Epithelial cell of esophagus (primary cell): ENCODE measurements around the genes TIGAR, KCNA1 and PLEKHG6.

DNA sequence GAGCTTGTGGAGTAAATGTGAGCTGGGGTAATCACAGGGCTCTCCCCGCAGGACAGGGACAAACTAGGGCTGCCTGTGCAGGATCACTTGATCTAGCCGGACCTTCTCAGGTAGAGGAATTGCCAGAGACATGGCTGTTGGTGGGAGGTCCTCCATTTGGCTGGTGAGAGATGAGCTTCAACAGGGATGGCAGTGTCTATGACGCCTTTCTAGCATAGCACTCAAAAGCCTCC is 75.2 kb upstream of the PRMT8 start:
- RRBS, result no CpG with 5 or more reads among the region's 3 CpGs

DNA sequence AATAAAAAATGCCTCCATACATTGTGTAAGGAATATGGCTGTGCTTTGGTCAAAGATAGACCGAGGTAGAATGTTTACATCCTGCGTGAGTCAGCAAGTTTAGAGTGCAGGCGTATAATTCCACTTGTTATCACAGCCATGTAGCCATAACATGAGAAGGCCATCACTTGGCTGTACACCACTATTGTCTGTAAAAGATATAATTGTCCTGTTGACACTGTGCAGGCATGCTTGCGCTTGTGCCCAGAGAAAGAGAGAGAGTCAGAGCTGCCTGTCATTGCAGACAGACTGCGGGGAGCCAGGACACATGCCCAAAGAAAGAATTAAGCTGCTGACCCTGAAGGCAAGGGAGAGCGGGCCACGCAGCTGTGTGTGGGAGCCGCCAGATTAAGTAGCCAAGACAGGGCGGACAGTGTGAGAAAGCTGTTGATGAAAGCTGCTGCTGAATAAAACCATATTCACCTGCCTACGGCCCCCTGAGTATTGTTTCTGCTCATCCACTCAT is 68.3 kb downstream of the CRACR2A start:
- RRBS, result no CpG with 5 or more reads among the region's 10 CpGs

DNA sequence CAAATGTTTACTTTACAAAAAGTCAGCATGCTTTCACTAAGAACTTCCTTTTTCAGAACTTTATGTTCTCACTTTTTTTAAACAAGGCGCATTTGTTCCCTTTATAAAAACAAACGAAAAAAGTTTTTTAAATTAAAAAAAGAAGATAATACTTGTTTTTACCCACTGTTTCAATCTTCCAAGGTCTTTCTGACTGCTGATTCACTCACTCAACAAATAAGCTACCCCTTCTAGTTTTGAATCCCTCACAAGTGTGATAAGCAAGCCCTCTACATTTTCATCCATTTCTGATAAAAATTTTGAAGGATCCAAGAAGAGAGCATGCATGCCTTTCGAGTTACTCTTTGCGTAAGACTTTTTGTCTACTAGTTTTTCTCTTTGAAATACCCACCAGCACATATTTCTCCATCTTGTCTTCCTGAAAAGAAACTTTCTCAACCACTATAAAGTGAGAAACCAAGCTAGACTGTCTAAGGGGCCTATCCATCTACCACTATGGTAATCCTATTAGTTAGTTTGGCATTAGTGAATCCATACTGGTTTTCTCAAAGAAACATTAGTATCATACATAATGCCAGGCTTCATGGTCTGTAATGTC is 57.0 kb downstream of the PARP11 start:
- RRBS, result no CpG with 5 or more reads among the region's 4 CpGs

DNA sequence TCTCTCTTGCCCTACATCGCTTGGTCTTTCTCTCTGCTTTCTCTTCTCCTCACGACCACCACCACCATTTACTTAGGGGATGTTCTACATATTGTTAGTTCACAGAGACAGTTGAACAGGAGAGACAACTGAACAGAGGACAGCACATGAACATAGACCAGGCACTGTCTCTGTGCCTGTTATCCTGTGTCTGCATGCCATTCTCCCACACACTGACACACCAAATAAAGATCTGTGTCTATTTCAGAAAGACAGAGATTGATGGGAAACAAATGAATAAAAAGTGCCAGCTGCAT is 77.5 kb upstream of the PARP11 start:
- RRBS, result no CpG with 5 or more reads among the region's 2 CpGs

DNA sequence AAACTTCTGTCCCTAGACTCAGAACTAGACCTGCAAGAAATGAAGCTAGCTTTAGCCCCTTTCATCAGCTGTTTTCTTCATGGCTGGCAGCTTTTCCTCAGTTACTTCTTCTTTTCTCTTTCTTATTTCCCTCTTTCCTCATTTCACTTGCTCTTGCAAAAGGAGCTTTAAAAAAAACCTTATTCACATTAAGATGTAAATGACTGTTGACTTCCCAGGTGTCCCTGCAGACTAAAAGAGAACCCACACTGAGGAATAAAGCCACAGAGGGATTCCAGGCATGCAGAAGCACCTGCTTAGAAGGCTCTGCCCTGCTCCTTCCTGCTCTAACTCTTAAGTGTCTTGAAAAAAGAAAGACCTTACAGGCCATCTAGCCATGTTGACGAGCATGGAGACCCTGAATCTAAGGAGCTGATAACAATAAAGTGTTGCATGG is 69.7 kb upstream of the CCND2 start:
- RRBS, result no CpG with 5 or more reads among the region's 1 CpG

- RRBS, result no CpG with 5 or more reads among the region's 14 CpGs
These were observed 18.3 kb upstream of the TIGAR start for GRCh38 chr12:4302519-4303342.

GRCh38 chr12:4305396-4305766 is 15.6 kb upstream of the TIGAR start:
- RRBS, result no CpG with 5 or more reads among the region's 5 CpGs

DNA sequence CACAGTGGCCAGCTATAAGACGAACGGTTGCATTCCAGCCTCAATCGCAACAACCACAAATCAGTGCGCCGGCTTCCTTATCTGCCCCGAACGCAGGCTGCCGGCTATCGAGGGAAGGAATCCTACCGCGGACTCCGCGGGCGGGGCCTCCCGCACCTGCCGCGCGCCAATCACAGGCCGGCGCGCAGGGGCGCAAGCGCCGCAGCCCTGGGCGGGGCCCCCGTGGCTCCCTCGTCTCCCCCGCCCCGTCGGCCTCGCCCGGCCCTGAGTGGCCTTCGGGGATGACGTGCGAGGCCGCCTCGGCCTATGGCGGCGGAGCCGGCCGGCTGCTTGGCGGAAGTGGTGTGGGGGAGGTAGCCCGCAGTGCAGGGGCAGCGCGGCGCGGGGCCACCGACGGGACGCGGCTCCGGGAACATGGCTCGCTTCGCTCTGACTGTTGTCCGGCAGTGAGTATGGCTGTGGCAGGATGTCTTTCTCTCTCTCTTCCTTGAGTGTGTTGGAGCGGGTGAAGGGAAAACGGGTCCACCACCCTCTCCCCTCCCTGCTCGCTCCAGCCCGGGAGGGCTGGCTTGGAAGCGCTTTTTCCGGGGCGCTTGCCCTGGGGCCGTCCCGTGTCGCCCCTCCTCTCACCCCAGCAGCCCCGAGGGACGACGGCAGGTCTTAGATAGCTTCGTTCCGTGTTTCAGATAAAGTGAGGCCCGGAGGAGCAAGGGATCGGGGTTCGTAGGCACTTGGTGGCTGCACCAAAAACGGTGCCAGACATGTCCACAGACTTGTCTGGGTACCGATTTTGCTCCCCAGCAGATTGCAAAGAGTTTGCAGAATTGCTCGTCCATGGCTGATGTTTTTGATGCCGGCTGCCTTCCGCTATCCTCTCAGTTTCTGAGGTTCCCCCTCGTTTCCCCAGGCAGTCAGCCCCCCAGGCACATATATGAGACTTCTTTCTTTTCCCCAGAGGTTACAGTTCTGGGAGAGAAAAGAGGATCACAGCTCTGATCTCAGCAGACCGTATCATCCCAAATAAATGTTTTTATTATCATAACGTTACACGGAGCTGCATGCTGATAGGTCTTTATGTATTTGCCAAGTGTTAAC is at the start of gene TIGAR:
TSS of gene TIGAR (plus strand) at position 356 of the 1,095 bp plus-strand sequence.
- RRBS, result 2% methylated on average over 41 of the region's 82 CpGs

- RRBS, result 0% methylated on average over 1 of the region's 22 CpGs
These were observed 4.1 kb downstream of the FGF6 start for GRCh38 chr12:4441176-4442286.

DNA sequence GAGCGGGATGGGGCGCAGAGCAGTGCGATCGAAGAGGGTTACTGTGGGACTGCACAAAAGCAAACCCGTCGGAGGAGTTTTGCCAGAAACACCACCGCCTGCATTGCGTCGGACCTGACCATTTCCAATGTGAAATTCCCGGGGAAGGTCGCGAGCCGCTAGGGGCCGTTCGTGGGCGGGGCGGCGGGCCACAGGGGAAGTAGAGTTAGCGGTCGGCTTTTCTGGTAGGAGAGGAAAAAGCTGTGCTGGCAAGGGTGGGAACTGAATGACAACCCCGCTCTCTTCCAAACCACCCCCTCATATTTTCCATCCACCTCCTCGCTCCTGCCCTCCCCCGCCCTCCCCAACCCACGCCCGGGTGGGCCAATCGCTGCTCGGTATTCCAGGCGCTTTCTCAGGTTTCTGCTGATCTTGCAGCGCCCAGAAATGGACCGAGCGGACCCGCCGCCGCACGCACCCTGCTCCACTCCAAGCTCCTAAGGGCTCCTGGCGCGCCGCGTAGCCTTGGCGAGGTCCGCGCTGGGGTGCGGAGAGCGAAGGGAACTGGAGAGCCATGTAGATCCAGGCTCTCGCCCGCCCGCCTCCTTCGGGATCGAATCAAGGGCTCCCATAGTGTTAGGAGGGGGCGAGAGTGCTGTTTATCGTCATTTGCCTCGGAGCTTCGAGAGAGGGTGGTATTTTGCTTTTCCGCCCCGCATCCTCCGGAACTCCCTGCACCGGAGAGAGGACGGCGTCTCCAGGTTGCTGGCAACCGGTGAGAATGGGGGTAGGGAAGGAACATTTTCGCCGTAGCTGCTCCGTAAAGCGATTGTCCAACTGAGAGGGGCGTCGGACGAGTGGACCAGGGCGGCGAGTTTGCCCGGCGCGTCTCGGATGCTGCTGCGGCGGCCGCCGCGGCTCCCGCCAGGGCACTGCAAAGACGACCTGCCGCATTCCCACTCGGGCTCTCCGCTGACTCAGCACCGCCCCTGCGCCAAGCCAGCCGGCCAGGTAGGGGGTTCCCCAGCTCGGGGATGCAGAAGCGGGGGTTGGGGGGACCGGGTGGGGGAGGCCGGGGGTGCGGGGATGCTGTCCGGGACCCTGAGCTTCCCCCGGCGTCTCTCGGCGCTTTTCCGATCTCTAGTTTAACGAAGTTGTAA is at the start of gene KCNA1:
TSS of gene KCNA1 (plus strand) at position 423 of the 1,139 bp plus-strand sequence.
- RRBS, result 2% methylated on average over 6 of the region's 98 CpGs

GRCh38 chr12:5421523-5421850 is 10.4 kb upstream of the NTF3 start:
- RRBS, result no CpG with 5 or more reads among the region's 6 CpGs

DNA sequence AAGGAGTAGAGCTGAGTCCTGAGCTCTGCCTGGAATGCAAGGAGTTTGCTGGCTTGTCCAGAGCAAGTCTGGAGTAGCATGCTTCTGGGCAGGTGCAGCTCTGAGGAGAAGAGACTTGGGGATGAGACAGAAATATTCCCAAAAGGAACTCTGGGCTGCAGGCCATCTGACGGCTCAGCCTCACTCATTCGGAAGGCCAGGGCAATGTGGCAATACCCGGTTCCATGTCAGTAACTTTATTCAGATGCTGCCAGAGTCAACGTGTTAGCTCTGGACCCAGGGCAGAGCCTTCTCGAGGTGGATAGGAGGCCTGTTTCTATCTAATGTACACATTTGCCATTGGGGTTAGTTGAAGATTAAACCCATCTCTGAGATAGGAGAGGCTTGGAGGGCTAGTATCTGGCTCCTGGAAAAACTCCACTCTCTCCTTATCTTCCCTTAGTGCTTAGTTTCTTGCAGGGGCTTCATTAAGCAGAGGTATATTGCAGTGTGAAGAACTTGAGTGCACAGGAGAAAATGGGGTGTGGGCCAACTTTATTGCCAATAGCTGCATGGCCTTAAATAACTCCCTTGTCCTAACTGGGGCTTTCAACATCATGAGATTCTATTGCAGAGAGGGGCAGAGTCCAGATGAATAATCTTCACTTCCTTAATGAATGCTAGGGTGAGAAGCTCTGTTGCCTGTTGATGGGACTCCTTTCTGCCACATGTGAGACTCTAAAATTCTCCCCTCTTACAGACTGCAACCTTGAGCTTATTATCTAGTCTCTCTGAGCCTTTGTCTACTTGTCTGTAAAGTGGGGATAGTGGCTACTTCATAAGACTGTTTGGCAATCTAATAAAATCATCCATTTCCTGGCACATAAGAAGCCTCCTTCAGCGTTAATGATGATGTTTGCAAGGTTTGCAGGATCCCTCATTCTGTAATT is 65.7 kb downstream of the NTF3 start:
- RRBS, result no CpG with 5 or more reads among the region's 6 CpGs

- RRBS, result no CpG with 5 or more reads among the region's 1 CpG
These were observed 228.9 kb downstream of the ANO2 start for GRCh38 chr12:5716096-5716568.

DNA sequence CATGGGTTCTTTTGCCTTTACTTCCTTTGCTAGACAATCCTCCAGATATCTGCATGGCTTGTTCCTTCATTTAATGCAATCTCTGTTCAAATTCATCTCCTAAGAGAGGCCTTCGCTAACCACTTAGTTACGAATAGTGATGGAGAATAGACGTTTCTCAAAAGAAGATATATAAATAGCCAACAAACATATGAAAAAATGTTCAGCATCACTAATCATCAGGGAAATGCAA is 2.5 kb downstream of the ANO2 start:
- RRBS, result no CpG with 5 or more reads among the region's 3 CpGs

- RRBS, result no CpG with 5 or more reads among the region's 7 CpGs
These were observed 22.4 kb upstream of the ANO2 start for GRCh38 chr12:5967449-5967804.

DNA sequence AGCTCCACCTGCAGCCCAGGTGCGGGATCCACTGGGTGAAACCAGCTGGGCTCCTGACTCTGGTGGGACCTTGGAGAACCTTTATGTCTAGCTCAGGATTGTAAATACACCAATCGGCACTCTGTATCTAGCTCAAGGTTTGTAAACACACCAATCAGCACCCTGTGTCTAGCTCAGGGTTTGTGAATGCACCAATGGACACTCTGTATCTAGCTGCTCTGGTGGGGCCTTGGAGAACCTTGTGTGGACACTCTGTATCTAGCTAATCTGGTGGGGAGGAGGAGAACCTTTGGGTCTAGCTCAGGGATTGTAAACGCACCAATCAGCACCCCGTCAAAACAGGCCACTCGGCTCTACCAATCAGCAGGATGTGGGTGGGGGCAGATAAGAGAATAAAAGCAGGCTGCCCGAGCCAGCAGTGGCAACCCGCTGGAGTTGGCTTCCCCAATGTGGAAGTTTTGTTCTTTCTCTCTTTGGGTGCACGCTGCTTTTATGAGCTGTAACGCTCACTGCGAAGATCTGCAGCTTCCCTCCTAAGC is 35.5 kb upstream of the VWF start:
- RRBS, result no CpG with 5 or more reads among the region's 10 CpGs

- RRBS, result 5% methylated on average over 30 of the region's 82 CpGs
These were observed at the start of gene PLEKHG6 for GRCh38 chr12:6310419-6311546. Gene PLEKHG6, plus strand, starts transcription at chr12:6310682.

- RRBS, result no CpG with 5 or more reads among the region's 12 CpGs
These were observed 13.1 kb downstream of the TNFRSF1A start for GRCh38 chr12:6328855-6329146.

GRCh38 chr12:6330983-6331351 is 10.9 kb downstream of the TNFRSF1A start:
- RRBS, result no CpG with 5 or more reads among the region's 2 CpGs

DNA sequence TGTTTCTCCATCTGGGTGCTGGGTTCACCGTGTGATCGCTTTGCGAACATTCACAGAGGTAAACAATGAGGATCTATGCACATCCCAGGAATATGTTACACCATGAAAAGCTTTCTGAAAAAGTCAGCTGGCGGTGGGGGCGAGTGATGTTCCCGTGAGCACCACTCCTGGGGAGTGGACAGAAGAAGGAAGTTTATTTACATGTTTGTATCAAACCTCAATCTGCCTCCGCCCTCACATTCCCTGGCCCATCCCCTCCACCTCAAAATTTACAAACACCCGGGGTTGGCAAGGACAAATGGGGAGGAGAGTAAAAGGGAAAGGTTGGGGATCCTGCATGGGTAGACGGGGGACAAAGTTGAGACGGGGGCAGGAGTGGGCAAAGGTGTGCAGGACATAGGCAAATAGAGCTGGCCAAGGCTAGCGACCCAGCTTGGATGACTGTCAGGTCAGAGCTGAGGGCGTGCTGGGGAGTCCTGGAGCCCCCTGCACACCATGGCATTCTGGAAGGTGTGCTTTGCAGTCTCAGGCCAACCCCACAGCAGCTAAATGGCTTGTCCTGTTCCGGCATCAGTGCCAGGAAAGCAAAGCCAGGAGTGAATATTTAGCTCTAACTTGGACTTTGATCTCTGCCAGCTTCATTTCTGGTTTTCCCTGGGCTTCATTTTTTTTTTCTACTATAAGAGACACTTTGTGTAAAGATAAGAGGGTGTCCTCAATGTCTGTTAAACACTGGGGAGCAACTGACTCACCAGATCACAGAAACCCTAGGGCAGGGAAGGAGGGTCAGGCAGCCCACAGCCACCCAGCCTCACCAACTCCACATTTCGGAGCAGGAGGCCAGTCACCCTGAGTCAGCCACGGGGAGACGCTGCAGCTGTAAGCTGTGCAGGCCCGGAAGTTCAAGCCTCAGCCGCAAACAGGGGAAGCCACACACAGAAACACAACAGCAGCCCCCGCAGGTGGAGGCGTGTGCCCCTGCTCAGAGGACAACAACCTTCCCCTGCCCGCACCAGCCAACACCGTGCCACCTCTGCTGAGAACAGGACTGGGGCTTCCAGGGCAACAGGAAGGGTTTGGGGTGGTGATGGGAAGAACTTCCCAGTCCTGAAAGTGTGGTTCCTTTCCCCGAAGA is 6.6 kb downstream of the TNFRSF1A start:
- RRBS, result no CpG with 5 or more reads among the region's 23 CpGs